ENCODE data around the gene DNAJC6.

- PRO-cap, result no peak
Measured at GRCh38 chr1:62443021-62443516, 6.2 kb downstream of the USP1 start.

- PRO-cap, result no peak
Measured at GRCh38 chr1:62608911-62609358, 11.6 kb downstream of the ANGPTL3 start.

GRCh38 chr1:62815011-62815353 is 31.1 kb downstream of the ATG4C start:
- PRO-cap, result no peak

- PRO-cap, result no peak
Measured at GRCh38 chr1:63326088-63326439, 3.7 kb downstream of the FOXD3 start.

DNA sequence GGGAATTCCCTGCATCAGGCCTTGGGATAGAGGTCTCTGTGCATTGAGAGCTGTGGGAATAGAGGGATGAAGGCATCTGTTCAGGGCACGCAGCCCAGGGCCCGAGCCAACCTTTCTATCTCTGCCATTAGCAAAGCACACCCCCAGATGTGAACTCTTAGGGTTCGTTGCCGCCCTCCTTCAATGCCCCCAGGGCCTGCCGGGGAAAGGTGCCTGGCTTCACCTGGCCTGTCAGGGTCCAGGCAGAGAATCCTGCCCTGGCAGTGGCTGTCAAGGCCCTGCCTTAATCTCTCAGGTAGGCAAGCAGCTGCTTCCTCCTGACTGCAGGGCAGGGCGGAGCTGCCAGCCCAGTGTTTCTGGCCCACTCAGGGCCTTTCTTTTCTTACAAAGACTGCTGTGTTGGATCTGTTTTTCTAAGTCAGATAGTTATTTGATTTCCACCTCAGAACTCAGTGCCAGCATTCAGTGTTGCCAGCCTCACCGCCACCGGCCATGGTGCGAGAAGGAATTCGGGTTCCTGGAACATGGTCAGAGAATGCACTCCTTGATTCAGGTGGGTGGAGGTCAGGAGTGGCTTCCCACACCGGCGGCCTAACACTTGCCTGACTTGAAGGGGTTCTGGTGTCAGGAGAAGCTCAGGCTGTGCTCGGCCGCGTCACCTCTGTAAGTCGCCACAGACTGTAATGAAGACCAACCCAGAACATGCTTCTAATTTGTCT is 76.2 kb downstream of the PGM1 start:
- PRO-cap, result no peak

- PRO-cap, result no peak
Measured at GRCh38 chr1:64039402-64040048, 163.9 kb upstream of the UBE2U start.

DNA sequence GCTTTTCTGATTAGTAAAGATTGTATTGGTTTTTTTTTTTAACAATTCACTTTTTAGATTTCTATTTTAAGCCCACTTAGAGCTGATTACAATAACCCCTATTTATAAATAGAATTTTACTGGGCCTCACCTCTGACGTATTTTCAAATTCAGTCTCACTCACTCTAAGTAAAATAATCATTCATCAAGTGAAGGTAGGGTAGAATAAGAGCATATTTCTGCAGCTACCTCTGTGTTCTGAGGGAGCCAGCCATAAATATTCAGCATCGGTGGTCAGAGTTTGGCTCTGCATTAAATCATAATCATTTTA is 95.8 kb upstream of the UBE2U start:
- PRO-cap, result no peak

DNA sequence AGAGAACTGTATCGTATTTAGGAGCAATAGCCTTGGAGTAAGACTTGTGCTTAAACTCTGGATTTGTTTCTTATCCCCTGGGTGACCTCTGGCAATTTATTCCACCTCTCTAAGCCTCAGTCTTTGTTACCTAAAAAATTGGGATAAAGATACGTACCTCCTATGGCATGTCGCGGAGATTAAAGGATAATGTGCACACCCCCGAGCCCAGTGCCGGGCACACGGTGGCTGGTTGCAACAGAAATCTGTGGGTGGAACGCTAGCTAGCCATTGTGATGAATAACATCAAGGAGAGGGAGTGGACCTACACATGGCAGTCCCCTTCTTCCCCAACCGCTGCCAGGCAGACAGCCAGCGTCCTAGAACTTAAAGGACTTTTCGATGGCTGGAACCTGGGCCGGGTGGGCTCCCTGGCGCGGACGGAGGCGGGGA is 439 bp upstream of the CACHD1 start:
- PRO-cap, result no peak

- PRO-cap, result no peak
Measured at GRCh38 chr1:64691363-64691984, 53.4 kb upstream of the RAVER2 start.

- PRO-cap, result no peak
Measured at GRCh38 chr1:64848870-64849624, 104.2 kb downstream of the RAVER2 start.

- PRO-cap, result no peak
Measured at GRCh38 chr1:64890924-64892100, 75.0 kb downstream of the JAK1 start.

GRCh38 chr1:64894795-64895160 is 71.6 kb downstream of the JAK1 start:
- PRO-cap, result no peak

DNA sequence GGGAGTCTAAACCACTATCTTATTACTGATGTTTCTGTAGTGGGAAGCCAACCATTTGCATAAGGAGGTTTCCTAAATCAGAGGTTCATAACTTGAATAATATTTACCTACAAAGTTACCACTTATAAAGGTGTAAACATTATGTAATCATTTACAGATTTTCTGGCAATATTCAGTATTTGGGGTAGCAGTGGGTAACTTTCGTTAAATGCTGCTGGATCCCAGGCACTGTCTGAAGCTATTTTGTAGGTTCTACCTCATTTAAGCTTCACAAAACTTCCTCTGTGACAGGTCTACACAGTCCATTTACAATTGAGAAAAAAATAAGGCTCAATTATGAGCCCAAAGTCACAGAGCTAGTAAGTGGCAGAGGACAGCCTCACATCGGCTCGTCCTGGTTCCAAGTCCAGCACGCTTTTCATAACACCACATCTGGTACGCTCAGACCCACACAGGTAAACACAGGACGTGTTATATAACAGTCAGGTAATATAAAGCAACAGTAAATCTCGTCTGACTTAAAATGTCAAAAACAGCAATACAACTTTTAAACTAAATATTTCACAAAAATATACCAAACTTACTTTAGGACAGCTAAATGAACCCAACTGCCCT is 13.2 kb downstream of the JAK1 start:
- PRO-cap, result no peak

- PRO-cap, result no peak
Measured at GRCh38 chr1:64954903-64955703, 11.2 kb downstream of the JAK1 start.

- PRO-cap, result no peak
Measured at GRCh38 chr1:64965466-64965869, 881 bp downstream of the JAK1 start.

- PRO-cap, result no peak
Measured at GRCh38 chr1:65049276-65049995, 83.1 kb upstream of the JAK1 start.

GRCh38 chr1:65165505-65166163 is 17.6 kb downstream of the AK4 start:
- PRO-cap, result no peak

GRCh38 chr1:65215617-65216081 is 67.6 kb downstream of the AK4 start:
- PRO-cap, result no peak

- PRO-cap, result bidirectional peak, plus-strand start at chr1:65309394, minus-strand start at chr1:65309199
Measured at GRCh38 chr1:65309091-65309790, at the start of gene DNAJC6. DNAJC6 (plus strand) TSS chr1:65309543.

- PRO-cap, result no peak
Measured at GRCh38 chr1:65423599-65424282, 3.3 kb downstream of the LEPR start.

Data from neuron (in vitro differentiated cells).